ENCODE measurements around a stretch of chr7.

DNA sequence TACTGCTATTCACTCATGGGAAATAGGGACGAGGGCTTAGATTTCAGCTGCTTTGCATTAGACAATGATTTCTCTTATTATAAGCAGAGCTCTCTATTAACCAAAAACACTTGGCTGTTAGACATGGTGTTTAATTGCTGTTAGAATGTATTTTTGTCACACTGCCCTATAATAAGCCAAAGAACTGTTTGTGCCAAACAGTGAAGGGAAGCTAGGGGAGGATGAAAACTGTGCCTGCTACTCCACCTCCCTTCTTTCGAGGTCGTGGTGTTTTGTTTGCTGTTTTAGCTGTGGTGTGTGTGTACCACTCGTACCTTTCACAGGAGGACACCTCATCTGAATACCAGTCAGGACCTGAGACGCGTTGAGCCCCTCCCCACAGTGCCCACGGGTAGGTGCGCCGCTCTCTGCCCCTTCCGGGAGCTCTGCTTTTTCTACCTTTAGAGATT is 57.9 kb downstream of the CUX1 start:
- PRO-cap = no peak
- RAMPAGE, long total RNA, 2 experiments = no peak in any of the 2 experiments

DNA sequence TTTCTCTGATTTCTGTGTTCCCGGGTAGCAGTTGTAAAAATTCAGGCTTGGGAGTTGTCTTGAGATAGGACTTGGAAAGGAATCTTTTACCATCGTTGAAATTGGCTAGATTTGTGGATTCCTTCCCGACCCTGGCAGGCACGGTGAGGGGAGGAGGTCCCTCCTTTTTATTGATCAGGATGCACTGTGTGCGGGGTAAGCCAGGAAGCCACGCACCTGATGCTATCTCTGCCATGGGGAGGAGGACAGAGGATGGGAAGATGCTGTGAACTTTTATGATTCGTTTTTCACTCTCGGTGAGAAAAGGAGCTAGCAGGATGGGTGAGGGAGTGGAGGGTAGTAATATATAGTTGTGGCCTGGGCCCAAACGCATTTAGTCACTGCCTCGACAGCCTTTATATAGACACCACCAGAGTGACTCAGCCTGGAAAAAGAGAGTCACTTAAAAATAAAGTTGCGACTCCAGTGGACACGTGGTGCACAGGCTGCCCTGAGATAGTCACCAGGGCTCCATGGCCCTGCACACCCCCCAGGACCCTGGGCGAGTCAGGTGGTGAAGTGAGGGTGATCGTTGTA is 106.6 kb downstream of the CUX1 start:
- PRO-cap = no peak
- RAMPAGE, long total RNA, 2 experiments = start-site peak on the plus strand in 1 of 2 experiments, centred at position 56 of the sequence, 6 reads per replicate

- PRO-cap = no peak
- RAMPAGE, long total RNA, 2 experiments = start-site peak on the plus strand in 1 of 2 experiments, at chr7:101944627-101945095 at its widest, 5 reads per replicate
Measured at GRCh38 chr7:101944143-101945324, 127.1 kb downstream of the CUX1 start.

DNA sequence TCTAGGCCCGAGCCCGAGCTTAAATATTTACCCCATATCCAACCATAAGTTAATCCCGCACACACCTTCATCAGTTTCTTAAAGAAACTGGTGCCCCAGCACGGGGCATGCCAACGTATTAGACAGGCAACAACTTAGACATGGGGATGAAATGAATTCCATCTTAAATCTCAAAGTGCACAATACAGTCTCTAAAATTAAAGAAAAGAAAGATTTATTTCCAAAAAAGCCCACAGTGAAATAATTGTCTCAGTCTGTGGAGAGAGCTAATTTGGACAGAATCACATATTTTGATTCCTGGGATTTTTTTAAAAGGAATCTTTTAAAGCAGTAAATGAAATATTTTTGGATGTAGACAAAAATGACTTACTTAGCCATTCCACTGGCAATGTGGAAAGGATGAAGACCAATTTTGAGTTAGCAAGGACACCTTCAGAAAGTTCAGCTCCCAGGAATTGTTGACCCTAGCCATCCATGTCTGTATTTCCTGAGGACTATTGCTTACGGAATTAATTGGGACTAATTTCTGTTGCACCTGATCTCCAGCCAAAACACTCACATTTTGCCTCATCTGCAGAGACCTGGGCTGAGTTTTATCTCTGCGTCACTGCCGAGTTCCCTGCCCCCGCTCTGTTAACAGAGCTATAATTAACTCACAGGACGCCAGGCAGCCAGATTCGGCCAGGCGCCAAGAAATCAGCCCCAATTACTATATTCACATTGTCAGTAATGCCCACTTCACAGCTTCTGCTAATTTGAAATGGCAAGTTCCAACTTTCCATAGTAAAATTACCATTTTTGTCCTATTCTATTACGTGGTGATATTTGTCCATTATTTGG is 130.2 kb downstream of the CUX1 start:
- PRO-cap = no peak
- RAMPAGE, long total RNA, 2 experiments = no peak in any of the 2 experiments

GRCh38 chr7:101953453-101953983 is 136.1 kb downstream of the CUX1 start:
- PRO-cap = no peak
- RAMPAGE, long total RNA, 2 experiments = no peak in any of the 2 experiments

DNA sequence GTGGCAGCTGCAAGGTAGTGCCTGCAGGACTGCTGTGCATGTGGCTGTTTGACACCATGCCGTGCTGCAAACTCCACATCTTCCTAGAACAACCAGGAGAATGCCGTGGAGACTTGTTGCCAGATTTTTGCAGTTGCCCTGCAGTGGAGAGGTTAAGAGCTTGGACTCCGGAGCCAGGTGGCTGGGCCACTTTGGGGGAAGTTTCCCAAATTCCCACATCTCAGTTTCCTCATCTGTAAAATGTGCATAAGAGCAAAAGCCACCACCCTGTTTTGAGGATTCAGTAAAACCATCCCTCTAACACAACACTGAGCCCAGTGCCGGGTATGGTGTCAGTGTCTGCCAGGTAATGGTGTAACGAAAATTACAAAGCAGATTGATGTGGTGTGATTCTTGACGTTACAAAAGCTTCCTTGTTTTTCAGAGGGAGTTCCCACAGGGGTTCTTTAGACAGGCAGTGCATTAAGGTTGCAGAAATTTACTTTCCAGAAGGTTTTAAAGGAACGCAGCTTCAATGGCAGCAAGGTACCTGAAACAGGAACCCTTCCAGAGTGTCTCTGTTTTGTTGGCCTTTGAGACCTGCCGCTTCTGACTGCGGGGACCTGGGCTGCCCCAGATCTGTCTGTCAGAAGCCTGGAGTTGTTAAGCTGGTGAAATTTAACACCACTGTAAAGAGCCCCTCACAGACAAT is 168.2 kb downstream of the CUX1 start:
- PRO-cap = no peak
- RAMPAGE, long total RNA, 2 experiments = no peak in any of the 2 experiments

GRCh38 chr7:101995120-101995824 is 177.8 kb downstream of the CUX1 start:
- PRO-cap = no peak
- RAMPAGE, long total RNA, 2 experiments = no peak in any of the 2 experiments

DNA sequence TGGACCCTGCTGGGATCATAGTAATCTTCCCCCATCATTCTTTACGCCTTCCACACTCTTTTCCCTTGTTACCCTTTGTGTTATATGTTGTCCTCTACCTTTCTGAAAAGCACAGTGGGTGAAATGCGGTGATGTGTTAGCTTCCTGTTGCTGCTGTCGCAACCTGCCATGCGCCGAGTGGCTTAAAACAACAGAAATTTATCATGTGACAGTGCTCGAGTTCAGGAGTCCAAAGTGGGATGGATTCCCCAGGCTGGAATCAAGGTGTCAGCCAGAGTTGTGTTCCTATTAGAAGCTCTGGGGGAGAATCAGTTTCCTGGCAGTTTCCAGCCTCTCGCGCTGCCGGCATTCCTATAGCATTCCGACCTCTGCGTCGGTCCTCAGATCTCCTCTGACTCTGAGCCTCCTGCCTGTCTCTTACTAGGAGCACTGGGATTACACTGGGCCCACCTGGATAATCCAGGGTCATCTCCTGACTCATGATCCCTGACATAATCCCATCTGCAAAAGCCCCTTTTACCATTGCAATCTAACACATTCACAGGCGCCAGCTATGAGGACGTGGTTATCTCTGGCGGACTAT is 207.4 kb downstream of the CUX1 start:
- PRO-cap = no peak
- RAMPAGE, long total RNA, 2 experiments = no peak in any of the 2 experiments

- PRO-cap = no peak
- RAMPAGE, long total RNA, 2 experiments = no peak in any of the 2 experiments
Measured at GRCh38 chr7:102049029-102049524, 231.7 kb downstream of the CUX1 start.

DNA sequence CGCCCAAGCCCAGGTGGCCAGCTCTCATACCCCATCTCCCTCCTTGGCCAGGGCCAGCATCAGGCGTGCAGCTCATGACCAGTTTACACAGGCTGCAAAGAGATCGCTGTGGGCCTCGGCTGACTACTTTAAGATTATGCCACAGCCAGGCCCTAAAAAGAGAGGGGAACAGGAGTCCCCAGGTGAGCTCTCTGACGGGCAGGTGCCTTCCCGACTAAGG is 33.5 kb upstream of the SH2B2 start:
- PRO-cap = no peak
- RAMPAGE, long total RNA, 2 experiments = no peak in any of the 2 experiments

- PRO-cap = no peak
- RAMPAGE, long total RNA, 2 experiments = no peak in any of the 2 experiments
Measured at GRCh38 chr7:102284692-102285958, 1.5 kb upstream of the SH2B2 start.

- PRO-cap = no peak
- RAMPAGE, long total RNA, 2 experiments = no peak in any of the 2 experiments
Measured at GRCh38 chr7:102383744-102384402, 12.3 kb upstream of the PRKRIP1 start.

DNA sequence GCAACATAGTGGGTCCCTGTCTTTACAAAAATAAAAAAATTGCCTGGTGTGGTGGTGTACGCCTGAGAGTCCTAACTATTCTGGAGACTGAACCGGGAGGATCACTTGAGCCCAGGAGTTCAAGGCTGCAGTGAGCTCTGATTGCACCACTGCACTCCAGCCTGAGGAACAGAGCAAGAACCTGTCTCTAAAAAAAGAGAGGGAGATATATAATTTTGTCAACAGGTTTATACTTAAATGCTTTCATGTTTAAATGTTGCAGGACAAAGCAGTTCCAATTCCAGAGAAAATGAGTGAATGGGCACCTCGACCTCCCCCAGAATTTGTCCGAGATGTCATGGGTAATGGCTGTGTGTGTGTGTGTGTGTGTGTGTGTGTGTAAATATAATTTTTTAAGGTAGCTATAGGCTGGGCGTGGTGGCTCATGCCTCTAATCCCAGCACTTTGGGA is 1.2 kb downstream of the PRKRIP1 start:
- PRO-cap = no peak
- RAMPAGE, long total RNA, 2 experiments = no peak in any of the 2 experiments

- PRO-cap = no peak
- RAMPAGE, long total RNA, 2 experiments = no peak in any of the 2 experiments
Measured at GRCh38 chr7:102403755-102405193, 8.1 kb downstream of the PRKRIP1 start.

- PRO-cap = no peak
- RAMPAGE, long total RNA, 2 experiments = no peak in any of the 2 experiments
Measured at GRCh38 chr7:102430701-102431325, 2.6 kb upstream of the ORAI2 start.

GRCh38 chr7:103075258-103075895 is 437 bp downstream of the ARMC10 start:
- PRO-cap = bidirectional peak, plus-strand start at chr7:103075504, minus-strand start at chr7:103075575
- RAMPAGE, long total RNA, 2 experiments = no peak in any of the 2 experiments

DNA sequence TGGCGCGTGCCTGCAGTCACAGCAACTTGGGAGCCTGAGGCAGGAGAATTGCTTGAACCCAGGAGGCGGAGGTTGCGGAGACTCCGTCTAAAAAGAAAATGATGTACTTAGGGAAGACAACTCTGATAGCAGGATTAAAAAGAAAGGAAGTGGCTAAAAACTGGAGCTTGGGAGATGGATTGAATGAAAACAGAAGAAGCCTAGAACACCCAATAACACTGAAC is 17.0 kb downstream of the NAPEPLD start:
- PRO-cap = unidirectional peak, minus-strand start at position 83 of the sequence
- RAMPAGE, long total RNA, 2 experiments = no peak in any of the 2 experiments

DNA sequence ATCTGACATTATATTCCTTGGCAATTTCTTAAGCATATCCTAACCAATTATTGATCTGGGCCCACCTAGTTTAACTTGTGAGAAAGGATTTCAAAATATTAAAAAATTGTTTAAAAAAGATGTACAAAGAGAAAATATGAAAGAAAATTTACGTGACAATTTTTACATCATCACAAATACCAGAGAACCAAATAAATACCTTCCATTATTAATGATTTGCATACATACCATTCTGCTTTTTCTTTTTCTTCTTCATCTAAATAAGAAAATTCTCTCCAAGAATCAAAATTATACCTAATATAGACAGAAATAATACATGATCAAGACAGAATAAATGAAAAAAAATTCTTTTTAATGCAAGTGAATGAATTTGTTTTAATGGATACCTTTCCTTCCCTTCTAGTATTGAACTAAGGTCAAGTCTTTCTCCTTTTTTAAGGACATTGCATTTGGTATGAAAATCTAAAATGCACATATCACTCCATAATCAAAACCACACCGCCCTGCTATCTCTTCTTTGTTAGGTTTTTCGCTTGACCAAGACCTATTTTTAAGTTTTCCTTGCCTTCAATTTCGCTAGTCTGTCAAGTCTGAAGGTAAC is 21.1 kb downstream of the DNAJC2 start:
- PRO-cap = no peak
- RAMPAGE, long total RNA, 2 experiments = no peak in any of the 2 experiments

GRCh38 chr7:103369744-103370402 is 22.4 kb downstream of the PSMC2 start:
- PRO-cap = no peak
- RAMPAGE, long total RNA, 2 experiments = no peak in any of the 2 experiments

DNA sequence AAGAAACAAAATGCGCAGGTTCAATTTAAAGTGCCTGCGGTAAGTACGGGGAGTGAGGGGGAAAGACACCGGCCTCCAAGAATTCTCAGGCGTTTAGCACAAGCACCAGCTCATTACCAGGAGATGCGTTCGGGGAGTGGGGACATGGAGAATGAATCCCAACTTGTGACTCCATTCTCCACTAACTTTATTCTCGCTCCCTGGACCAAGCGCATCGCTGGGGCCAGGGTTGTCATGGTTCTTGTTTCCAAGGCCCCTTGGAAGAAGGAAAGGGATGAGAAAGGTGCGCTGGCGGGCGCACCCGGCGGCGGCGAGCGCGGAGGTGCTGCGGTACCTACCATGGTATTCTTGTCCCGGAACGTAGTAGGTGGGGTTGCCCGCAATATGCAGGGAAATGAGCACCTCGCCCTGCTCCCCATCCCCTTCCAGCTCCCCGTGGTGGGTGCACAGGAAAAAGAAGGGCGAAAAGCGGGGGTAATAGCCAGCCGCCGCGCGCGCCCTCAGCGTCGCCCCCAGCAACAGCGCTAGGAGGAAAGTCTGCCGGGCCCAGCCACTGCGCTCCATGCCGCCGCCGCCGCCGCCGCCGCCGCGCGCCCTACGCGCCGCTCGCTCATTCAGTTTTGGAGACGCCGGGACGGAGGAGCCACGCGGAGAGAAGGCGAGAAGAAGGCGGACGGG is 526 bp downstream of the RELN start:
- PRO-cap = no peak
- RAMPAGE, long total RNA, 2 experiments = no peak in any of the 2 experiments

Measured in body of pancreas (tissue), 2 donors.